Kidney (tissue), 2 donors: ENCODE data around the gene ZNHIT6.

- PRO-cap, result no peak
- RRBS, result no CpG with 5 or more reads among the region's 1 CpG
Measured at GRCh38 chr1:81435078-81435467, 365.7 kb upstream of the ADGRL2 start.

GRCh38 chr1:81670222-81670775 is 130.4 kb upstream of the ADGRL2 start:
- PRO-cap, result no peak
- RRBS, result no CpG with 5 or more reads among the region's 8 CpGs

- PRO-cap, result no peak
- RRBS, result no CpG with 5 or more reads among the region's 3 CpGs
Measured at GRCh38 chr1:81820844-81821286, 20.1 kb downstream of the ADGRL2 start.

- PRO-cap, result no peak
- RRBS, result no CpG with 5 or more reads among the region's 6 CpGs
Measured at GRCh38 chr1:81990715-81991250, 190.0 kb downstream of the ADGRL2 start.

DNA sequence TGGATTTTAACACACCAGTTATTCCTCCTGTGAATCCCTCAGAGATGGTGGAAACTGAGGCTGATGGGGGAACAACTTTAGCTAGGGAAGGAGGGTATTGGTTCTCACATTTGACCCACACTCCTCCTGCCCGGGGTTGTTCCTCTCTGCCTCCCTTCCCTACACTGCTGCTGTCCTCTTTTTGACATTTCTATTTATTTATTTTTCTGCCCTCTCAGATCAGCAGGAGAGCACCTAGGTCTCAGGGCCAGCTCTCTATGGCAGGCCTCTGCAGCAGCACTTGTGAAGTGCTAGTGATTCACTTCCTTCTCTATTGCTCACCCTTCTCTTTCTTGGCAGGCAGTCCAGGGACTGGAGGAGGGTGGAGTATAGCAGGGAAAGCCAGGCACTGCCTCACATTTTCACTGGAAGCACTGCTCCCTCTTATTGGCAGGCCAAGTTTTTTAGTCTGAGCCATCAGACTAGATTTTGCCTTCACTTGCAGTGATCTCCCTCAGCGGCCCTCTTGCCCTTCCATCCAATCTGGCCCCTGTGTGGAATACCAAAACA is 847.8 kb downstream of the TTLL7 start:
- PRO-cap, result no peak
- RRBS, result no CpG with 5 or more reads among the region's 2 CpGs

- PRO-cap, result no peak
- RRBS, result no CpG with 5 or more reads among the region's 6 CpGs
Measured at GRCh38 chr1:83508328-83508822, 490.6 kb downstream of the TTLL7 start.

- PRO-cap, result no peak
- RRBS, result no CpG with 5 or more reads among the region's 3 CpGs
Measured at GRCh38 chr1:83933595-83933951, 65.4 kb downstream of the TTLL7 start.

- PRO-cap, result no peak
- RRBS, result no CpG with 5 or more reads among the region's 1 CpG
Measured at GRCh38 chr1:84272234-84272722, 29.2 kb upstream of the SAMD13 start.

DNA sequence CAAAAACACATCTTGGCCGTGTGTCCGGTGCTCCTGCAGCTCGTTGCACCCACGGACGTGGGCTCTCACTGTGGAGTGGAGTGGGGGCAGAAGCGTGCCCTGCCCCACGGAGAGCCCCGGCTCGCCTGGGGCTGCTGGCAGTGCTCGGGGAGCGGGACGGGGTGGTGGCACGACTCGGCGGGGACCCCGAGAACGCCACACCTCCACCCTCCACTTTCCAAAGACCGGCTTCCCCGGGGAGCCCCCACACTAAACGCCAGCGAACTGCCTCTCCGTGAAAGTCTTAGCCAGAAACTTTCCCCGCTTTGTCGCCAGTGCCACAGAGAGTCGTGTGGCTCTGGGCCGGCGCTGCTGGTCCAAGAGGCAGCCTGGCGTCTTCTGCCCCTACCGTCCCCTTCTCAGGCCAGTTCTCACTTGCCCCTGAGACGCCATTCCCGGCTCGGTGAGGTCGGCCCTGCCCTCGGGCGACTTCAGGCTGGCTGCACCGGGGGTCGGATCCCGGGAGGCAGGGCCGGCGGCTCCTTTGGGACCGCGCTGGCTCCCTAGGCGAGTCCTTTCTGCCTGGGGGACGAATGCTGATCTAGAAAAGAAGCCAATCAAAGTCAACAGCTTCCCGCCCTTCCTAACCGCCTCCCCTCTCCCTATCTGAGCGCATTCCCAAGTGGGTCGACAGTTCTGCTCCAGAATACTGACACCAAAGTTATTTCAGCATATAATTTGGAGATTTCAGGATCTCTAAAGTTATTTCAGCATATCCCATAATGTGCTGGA is 2.6 kb upstream of the SAMD13 start:
- PRO-cap, result bidirectional peak, plus-strand start at position 140 of the sequence, minus-strand start at position 118 of the sequence; bidirectional peak, plus-strand start at position 654 of the sequence, minus-strand start at position 400 of the sequence
- RRBS, result 2% methylated on average over 26 of the region's 48 CpGs

DNA sequence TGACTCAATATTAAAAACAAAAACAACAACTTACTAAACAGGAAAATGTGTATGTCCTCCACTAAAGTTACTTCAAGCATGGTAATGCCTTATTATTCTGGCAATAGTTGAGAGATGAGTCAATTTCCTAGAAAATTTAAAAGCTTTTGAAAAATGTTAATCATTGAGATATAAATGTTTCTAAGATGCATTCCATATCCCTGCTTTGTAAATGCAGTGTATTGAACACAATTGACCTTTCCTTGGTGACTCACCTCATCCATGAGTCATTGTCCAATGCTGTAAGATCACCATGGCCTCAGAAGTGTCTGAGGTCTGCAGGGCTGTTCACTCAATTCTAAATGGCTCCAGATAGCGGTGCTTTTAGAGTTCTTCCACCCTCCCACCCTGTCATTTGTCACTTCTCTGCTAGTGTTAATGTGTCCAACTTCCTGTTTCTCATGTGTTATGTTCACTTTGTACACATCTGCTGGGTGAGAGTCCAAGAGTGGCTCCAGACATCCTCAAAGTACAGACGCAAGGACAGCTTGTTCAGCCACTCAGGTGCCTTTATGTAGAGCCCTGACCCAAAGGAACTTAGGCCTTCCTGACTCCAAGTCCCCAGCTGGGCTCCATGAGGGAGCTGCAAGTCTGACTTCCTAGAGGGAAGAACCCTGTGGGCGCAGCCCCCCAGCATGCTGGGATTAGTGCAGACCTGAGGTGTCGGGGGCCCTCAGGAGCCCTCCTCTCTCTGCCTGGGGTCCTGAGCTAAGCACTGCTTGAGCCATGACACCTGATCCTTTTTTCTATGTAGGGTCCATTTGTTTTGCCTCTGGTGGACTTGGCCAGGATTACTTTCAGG is 32.5 kb upstream of the DNASE2B start:
- PRO-cap, result no peak
- RRBS, result no CpG with 5 or more reads among the region's 4 CpGs

GRCh38 chr1:84688425-84689078 is 1.7 kb downstream of the SSX2IP start:
- PRO-cap, result no peak
- RRBS, result no CpG with 5 or more reads among the region's 9 CpGs

DNA sequence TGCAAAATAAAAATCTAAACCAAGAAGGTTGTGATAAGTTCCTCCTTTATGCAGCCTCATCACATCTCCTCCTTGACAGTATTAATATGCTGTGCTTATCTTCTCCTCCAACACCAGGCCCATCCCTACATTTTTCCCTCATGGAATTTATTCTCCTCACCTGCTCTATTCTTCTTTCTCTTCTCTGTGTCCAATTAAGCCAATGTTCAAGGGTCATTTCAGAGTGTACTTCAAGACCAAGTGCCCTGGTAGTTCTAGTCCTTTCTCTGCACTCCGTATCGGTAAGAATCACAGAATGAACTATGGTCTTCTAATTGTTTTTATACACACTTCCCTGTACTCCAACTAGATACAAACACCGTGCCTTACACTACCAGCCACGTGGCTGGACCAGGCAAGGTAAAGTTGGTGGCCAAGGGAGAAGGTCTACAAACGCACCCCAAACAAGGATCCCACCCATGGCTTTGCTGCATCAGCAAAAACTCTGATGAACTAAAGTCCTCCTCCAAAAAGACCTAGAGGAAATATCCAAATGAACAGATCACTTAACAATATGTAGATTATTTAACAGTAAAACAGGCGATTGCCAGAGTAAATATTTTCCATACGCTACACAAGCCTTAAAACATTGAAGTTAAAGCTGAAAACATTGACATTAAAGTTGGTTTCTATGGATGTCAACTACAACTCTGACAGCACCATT is 40.1 kb upstream of the LPAR3 start:
- PRO-cap, result no peak
- RRBS, result no CpG with 5 or more reads among the region's 7 CpGs

DNA sequence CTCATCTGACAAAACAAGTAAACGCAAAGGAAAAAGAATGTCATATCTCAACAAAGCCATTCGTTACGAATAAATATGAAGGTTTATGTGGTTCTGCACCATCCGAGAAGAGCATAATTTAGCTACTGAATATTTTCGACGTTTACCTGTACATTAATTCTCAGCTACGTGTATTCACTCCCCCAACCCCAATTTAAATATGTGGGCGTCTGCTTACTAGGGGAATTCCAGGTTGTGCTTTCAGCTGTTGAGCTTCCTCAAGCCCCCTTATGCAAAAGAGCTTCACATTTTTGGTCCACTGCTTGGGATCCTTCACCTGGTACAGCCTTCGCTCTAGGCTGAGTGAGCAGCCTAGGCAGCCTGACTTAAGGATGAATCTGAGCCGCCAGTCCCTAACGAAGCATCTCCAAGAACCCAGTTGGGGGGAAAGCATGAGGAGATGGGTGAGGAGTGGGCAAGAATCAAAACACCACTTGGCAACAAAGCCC is 805 bp downstream of the BCL10 start:
- PRO-cap, result no peak
- RRBS, result no CpG with 5 or more reads among the region's 11 CpGs

DNA sequence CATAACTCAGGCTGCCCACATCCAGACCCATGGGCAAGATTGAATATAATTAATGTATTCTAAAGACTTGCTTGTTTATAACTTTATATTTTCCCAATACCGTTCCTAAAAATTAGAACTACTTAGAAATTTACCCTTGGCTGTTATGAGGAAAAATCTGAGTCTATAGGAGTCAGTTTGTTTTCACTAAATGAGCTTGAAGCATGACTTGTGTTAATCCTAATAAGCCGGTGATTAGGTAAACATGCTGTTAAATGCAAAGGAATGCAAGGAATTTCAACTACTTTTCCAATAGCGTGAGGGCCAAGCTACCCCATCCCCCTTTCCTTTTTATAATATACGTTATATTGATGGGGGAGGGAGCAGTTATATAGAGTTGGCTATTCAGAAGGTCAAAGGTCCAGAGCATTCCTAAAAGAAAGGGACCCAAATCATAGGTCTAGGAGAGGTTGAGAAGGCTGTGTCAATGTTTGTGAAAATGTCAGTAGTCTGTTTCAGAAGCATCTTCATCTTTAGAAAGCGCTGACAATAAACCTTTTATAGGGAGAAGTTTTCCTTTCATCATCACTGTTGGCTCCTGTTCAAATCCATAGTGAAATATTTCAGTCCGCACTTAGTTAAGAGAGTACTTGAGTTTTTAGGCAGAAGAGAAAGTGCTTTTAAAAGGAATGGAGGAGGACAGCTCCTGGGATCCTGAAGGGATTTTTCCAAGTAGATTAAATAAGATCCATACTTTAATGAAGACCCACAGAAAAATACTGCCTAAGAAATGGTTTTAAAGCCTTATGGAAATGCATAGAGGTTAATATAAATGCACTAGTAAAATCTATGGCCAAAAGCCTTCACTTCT is 3.8 kb downstream of the CCN1 start:
- PRO-cap, result no peak
- RRBS, result no CpG with 5 or more reads among the region's 6 CpGs

GRCh38 chr1:85707503-85708892 is at the start of gene ZNHIT6:
ZNHIT6 (minus strand) TSS chr1:85708433.
- PRO-cap, result bidirectional peak, plus-strand start at chr1:85708520, minus-strand start at chr1:85708415
- RRBS, result 2% methylated on average over 13 of the region's 43 CpGs

DNA sequence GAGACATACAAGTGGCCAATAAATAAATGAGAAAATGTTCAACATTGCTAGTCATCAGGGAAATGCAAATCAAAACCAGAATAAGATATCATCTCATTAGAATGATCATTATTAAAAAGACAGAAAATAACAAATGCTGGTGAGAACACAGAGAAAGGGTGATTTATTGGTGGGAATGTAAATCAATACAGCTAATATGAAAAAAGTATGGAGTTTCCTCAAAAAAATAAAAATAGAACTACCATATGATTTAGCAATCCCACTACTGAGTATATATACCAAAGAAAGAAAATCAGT is 181.6 kb downstream of the COL24A1 start:
- PRO-cap, result no peak

DNA sequence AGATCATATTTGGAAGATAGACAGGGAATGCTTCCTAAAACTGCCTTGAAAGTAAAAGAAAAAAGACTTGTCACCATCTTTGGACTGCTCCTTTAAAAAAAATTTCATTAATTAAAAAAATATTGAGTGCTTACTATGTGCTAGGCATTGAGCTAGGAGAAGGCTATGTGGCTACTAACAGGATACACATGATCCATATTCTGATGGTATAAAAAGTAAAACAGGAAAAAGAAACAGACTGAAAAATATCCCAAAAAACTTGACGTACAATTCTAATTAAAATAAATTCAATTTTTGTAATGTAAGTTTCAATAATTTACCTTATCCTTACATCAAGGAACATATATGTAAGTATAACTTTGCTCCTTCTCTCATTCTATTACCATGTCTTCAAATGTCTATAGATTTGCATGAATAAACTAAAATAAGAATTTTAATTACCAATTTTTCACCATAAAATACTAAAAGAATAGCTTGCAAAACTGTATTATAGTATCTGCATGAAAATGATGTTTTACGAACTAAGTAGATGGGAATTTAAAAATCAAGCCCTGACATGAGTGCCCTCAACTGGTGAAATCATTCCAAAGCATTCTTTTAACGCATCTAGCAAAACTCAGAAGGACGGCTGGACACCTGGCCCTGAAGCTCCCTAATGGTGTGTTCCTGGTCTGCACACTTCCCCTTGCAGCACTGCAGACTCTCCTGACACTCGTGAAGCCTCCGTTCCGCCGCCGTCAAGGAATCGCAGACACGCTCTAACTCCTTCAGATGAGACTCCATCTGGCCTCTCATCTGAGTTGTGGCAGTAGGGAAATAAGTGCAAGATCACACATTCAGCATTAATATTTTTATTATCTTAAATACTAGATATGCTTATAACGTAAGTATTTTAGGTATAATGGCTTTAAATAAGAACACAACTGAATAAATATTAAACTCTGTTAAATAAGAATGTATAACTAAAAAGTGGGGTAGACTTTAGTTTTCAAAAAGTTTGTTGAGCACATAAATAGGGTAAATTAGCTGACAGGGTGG is 40.0 kb downstream of the ODF2L start:
- PRO-cap, result no peak
- RRBS, result no CpG with 5 or more reads among the region's 12 CpGs

DNA sequence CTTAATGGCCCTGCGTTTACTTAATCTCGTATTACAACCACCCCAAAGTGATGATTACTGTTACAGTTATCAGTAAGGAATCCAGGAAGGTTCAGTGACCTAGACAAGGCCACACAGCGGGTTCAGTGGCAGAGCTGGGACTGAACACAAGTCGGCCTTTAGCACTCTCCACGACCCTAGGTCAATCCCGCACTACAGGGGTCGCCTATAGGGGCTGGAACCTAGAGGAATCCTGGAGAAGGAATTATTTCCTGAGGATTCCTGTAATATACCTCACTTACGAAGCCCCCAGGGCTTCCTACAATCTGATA is 821 bp downstream of the ODF2L start:
- PRO-cap, result no peak
- RRBS, result no CpG with 5 or more reads among the region's 8 CpGs

DNA sequence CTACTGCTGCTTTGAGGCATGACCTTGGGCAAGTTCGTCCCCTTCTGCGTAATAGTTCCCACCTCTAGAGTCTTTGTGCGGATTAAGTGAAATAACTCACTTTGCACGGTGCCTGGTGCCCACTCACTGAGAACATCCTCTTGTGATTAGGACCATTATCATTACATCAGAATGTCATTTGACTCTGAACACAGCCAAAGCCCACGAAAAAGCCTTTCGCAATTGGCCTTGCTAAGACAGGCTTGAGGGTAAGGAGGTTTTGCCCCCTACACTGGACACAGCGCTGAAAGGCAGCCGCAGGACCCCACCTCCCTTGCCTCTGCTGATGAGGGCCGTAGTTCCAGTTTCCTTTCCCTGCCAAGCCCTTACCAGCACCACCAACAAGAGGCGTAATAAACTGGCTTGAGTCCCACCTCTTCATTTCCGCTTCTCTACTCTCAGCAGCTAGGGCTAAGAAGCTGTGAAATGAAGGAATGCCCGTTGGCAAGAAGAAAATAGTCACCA is 52.9 kb downstream of the SH3GLB1 start:
- PRO-cap, result no peak
- RRBS, result no CpG with 5 or more reads among the region's 12 CpGs

DNA sequence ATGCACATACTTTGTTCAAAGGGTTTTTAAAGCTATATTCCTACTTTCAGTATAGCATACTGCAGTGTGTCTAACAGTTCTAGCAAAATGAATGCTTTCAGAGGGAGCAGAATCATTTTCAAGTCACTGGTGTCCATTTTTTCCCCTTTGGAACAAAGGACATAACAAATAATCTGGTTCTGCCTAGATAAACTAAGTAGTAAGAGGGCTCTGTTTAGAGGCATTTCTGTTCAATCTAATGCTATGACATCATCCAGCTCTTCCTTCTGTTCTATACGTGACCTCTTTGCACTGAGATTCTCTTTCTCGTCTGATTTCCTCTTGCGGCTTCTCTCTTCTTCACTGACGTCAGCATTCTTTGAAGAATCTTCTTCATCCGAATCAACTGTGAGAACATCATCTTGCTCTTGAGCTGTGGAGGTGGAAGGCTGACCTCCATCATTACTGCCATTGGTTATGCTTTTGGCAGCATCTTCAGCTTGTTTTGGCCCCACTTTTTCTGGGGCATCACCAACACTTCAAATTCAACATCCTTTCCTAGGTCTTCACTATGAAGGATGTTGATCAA is 130.3 kb downstream of the HS2ST1 start:
- PRO-cap, result no peak
- RRBS, result no CpG with 5 or more reads among the region's 5 CpGs